Foreskin fibroblast (primary cell): ENCODE measurements around the gene CFAP157.

DNA sequence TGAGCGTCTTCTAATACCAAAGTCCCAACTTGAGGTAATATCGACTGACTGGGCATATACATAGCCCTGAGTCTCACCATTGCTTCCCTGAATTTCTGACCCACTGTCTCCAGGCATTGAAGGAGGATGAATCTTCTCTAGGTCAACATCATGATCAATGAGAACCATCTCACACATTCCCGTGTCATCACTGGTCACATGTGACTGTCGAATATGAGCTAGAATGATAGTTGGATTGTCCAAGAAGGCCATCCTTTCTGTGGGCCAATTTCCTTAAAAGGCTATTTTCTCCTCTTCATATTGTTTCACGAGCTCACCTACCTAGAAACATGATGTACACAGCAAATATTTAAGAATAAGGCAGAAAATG lies 34.7 kb downstream of the MAPKAP1 start:
- RRBS, result no CpG with 5 or more reads among the region's 5 CpGs

DNA sequence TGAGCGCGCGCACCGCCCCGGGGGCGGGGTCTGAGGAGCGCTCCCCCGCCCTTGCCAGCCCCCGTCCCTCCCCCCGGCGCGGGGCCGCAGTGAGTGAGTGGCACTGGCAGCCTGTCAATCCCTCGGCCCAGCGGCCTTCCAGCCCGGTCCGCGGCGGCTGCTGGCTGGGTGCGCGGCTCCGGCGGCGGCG lies 686 bp upstream of the PBX3 start:
- RRBS, result 1% methylated on average over 25 of the region's 25 CpGs

GRCh38 chr9:125748451-125749055 lies 1.4 kb downstream of the PBX3 start:
- RRBS, result 6% methylated on average over 11 of the region's 30 CpGs

GRCh38 chr9:125838680-125839630 lies 91.8 kb downstream of the PBX3 start:
- RRBS, result no CpG with 5 or more reads among the region's 6 CpGs

- RRBS, result 5% methylated on average over 10 of the region's 62 CpGs
These were observed 99.5 kb upstream of the LMX1B start for GRCh38 chr9:126514035-126514769.

DNA sequence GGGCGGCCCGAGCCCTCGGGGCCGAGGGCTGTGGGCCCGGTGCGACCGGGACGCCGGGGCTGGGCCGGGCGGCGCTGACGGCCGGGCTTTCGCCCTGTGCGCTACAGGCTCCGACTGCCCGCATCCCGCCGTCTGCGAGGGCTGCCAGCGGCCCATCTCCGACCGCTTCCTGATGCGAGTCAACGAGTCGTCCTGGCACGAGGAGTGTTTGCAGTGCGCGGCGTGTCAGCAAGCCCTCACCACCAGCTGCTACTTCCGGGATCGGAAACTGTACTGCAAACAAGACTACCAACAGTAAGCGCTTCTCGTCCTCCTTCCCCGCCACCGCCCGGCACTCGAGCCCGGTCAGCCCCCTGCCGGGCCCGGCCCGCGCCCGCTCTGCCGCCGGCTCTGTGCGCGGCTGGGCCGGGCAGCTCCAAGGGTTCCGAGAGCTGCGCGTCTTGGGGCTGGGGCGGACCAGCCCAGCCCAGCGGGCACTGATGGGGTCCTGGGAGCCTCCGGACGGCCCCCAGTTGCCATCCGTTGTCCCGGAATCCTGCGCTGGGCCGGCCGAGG lies 1.6 kb downstream of the LMX1B start:
- RRBS, result 18% methylated on average over 18 of the region's 62 CpGs

DNA sequence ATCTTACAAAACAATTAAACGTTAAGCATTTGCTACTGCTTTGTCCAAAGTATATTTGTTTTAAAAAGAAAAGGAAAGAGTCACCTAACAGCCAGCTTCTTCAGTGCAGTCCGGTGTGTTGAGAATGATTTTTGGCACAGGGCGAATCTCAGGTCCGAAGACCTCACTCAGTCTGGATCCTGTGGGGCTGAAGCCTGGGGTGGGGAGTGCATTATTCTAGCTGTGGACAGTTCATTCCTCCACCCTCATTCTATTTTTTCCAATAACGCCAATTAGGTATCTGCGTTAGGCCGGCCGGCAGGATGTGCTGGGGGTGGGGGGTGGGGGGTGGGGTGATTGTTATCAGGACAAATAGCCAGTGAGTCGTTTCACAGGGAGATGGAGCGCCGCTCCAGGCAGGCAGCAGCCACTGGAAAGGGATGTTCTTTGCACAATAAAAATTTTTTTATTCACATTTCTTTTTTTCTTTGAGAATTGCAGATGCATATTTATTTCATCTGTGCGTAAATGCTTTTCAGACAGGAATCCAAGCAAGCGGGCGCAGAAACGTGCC lies 3.9 kb downstream of the LMX1B start:
- RRBS, result no CpG with 5 or more reads among the region's 15 CpGs

DNA sequence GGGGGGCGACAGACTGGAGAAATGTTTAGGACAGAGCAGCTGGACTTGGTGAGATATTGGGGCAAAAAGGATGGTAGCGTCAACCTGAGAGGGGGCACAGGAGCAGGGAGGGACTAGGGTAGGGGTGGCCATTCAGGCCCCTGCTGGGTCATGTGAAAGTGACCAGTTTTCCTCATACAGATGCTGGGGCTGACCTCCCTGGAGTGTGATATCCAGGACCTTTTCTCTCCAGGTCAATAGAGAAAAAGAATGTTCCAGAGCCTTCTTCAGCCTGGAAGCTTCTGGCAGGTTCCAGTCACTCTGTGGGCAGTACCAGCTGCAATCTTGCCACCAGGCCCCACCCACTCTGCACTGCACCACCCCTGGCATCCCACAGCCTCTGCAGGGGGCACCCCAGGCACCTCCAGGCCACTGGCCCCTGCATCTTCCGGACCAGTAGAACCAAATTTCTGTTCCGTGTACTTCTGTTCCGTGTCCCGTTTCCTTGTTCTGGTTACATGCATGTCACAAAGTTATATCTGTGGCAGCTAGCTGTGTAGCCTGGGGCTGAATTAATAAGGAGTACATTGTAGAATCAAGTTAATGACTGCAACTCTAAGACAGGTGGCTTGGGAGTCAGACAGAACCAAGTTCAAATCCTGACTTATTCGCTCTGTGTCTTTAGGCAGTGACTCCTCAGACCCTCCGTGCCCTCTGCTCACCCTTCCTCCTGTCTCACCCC lies 83.3 kb upstream of the ZBTB43 start:
- RRBS, result no CpG with 5 or more reads among the region's 8 CpGs

- RRBS, result no CpG with 5 or more reads among the region's 15 CpGs
These were observed 21.9 kb upstream of the ZBTB34 start for GRCh38 chr9:126838350-126839088.

DNA sequence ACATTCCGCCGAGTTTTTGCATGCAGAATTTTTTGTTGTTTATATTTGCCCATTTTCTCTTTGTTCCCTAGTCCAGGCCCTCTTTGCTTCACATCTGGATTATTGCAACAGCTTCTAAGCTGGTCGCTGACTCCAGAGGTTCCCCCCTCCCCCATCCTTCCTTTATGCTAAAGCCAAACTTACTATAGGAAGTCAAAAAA lies 1.2 kb downstream of the ZBTB34 start:
- RRBS, result no CpG with 5 or more reads among the region's 3 CpGs

DNA sequence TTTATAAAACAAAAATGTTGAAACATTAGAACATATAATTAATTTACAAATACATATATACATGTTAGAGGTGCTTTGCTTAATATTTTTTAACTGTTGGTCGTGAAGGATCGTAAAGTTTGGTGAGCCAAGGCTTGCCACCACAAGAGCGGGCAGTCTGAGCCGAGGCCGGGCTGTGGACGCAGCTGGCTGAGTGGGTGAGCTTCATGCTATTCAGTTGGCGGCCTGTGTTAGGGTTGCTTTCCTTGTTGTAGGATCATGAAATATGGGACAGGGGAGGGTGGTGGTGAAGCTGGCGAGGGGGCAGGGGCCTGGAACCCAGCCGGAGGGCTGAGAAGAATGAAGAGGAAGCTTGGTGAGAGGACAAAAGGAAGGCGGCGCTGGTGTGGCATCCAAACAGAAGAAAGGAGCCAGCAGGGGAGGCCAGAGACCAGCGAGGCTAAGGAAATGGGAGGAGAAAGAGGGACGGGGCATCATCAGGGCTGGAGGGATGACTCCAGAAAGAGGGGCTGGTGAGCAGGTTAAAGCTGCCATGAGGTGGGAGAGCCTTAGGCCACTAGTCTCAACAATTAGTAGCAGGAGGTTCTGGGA lies 18.3 kb downstream of the RALGPS1 start:
- RRBS, result no CpG with 5 or more reads among the region's 13 CpGs

GRCh38 chr9:127005198-127005973 lies 90.8 kb downstream of the RALGPS1 start:
- RRBS, result no CpG with 5 or more reads among the region's 3 CpGs

DNA sequence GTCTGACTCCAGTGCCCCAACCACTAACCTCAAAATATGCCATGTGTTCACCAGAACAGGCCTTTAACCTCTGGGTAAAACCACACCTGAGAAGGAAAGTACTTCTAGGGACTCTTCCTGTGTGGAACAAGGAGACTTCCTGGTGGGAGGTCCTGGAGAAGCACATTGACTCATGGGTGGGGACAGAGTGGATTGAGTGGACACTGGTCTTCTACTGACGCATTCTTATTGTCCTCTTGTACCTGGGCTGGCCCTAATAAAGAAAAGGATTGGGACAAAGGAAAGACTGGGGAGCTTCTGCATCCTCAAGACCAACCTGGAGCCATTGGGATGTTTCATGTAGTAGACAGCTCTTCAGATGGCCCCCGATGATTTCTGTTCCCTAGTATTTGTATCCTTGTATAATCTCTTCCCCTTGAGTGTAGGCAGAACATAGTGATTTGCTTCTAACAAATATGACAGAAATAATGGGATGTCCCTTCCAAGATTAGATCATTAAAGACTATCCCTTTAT lies 43.3 kb downstream of the ANGPTL2 start:
- RRBS, result no CpG with 5 or more reads among the region's 2 CpGs

- RRBS, result no CpG with 5 or more reads among the region's 8 CpGs
These were observed 1.0 kb upstream of the ANGPTL2 start for GRCh38 chr9:127123329-127124016.

DNA sequence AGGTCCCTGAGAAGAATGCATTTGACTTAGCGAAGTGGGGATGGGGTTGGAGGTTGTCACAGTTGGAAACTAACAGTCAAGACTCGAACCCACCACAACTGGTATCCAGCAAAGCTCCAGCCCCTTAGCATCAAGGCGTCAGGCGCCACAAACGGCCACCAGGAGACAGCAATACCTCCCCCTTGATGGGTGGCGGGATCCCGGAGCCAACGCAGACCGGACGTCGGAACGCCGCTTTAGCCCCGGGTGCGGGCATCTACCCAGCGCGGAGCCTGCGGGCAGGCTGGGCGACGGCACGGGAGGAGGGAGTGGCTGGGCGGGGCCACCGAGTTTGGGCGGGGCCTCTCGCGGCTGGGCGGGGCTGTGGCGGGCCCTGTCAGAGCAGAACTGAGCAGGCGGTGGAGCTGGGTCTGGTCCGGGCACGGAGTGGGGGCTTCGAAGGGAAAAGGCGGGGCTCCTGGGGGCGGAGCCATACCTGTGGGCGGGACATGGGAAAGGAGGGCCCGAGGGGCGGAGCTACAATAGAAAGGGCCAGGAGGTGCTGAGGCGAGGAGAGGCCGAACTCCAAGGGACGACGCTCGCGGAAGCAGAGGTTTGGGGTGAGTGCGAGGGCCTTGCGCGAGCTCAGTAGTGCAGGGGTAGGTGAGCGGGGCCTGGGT lies 40.4 kb upstream of the GARNL3 start:
- RRBS, result no CpG with 5 or more reads among the region's 47 CpGs

DNA sequence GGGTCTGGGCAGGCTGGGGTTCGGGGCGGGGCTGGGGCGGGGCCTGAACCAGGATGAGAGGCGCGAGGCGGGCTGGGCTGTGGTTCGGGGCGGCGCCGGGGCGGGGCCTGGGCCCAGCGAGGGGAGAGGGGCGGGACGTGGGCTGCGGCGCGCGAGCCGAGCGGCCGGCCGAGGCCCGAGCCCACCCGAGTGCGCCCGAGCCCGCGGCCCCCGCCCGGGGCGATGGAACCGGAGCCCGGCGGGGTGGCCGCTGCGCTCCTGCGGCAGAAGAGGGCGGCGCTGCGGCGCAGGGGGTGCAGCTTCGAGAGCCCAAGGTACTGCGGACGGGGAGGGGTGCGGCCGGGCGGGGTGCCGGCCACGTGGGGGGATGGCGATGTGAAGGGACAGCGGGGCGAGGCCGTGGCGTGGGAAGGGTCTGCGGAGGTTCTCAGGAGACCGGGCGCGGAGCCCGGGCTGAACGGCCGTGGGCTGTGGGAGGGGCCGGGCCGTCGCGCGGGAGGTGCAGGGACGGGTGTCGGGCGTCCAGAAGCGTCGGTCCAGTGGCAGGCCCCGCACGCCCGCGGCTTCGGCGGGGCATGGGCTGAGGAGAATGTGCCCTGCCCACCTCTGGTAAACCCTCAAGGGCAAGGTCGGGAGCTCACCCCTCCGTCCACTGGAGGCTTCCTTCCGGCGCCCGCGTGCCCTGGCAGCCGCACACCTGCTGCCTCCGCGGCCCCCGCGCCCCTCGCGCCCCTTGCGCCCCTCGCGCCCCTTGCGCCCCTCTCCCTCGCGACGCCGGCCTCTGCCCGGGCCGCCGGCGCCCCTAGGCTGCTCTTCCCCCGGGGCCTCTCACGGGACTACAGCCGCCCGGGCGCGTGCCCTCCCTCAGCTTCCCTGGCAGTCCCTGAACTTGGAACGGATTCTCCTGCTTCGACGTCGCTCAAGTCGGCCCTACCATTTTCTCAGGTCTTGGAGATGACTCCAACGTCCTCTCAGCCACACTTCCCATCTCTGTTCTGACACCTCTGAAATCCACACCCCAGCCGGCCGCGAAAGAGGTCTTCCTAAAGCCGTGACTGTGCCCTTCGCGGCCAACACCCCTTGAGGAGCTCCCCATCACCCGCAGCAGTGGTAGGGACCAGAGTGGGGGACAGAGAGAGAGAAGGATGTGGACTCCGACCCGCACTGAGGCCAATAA lies 39.1 kb upstream of the GARNL3 start:
- RRBS, result under 1% methylated on average over 48 of the region's 123 CpGs

GRCh38 chr9:127247415-127247642 lies 17.2 kb upstream of the GARNL3 start:
- RRBS, result no CpG with 5 or more reads among the region's 1 CpG

- RRBS, result no CpG with 5 or more reads among the region's 9 CpGs
These were observed 36.1 kb upstream of the SLC2A8 start for GRCh38 chr9:127360698-127361388.

GRCh38 chr9:127569236-127569880 lies 485 bp upstream of the NIBAN2 start:
- RRBS, result no CpG with 5 or more reads among the region's 41 CpGs

- RRBS, result 67% methylated on average over 3 of the region's 11 CpGs
These were observed at the start of gene CFAP157 for GRCh38 chr9:127706485-127707163. Gene CFAP157, plus strand, starts transcription at chr9:127706988.